Temporal lobe (tissue), 2 donors: ENCODE results near the genes SRP14, RPUSD2, C15orf62 and RHOV.

DNA sequence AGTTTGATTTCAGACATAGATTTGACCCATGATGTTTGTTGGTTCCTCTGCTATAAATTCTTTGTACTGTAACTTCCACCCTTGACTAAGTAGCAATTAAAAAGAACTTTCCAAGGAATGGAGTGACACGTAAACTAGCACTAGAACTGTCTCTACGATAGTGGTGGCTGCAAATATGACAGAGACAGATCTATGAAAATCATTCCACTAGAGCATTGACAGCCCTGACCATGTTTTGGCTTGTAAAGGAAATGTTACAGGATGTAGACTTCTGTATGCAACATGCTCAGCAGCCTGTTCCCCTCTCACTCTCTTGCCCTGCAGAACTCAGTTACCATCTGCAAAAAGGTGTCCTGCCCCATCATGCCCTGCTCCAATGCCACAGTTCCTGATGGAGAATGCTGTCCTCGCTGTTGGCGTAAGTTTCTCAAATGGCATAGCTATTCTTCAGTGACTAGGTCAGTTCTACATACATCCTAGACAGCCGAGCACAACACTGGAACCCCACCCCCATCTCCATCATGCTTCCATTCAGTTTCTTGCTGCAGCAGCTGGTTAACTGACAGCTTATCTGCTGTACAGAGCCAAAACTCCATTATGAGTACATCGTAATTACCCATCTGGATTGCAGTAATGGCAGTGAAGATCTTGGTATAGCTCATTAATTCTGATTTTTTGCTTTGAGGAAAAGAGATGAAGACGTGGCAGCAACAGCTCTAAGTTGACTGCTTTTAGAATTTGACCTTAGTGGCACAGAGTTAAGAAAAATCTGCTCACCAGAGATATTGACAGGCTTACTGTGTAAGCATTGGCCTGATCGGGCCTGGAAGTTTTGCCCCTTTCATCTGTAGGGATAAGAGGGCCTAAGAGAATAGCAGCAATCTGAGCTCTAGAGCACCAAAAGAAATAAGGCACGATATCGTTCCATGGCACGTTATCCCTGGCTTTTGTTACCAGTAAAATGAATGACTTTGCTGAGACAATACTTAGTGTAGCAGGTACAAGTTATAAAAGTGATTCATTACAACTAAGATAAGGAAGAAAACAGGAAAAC is 4.6 kb downstream of the THBS1 start:
- RAMPAGE, long total RNA, result no peak

DNA sequence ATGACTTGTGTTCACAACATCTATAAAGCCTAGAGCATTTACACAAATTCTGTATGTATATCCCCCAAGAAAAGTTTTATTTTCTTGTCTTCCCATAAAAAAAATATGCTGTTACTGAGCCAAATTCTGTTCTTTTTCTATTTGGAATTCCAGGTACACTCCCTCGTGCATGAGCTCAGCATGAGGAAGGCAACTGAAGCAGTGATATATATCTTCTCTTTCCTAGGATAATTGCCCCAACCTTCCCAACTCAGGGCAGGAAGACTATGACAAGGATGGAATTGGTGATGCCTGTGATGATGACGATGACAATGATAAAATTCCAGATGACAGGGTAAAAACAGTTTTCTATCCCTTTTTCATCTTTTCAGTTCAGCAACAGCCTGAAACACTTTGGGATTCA is 9.4 kb downstream of the THBS1 start:
- RAMPAGE, long total RNA, result no peak

DNA sequence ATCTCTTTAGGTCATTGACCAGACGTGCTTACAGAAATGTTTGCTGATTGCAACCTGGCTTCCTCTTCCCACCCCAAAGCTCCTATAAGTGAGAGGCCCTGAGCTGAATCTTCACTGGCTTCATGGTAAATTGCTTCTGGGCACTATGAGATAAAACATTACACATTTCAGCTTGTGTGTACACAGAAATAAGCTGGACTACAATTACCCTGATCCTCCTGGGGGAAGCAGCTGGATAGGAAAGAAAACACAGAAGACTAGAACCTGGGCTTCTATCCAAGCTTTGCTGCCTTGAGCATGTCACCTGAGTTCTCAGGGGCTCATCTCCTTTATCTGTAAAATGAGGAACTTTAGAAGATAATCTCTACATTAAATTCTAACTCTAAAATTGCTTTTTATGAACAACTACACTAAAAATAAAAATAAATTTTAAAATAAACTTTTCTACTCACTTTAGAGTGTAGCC is 40.3 kb downstream of the THBS1 start:
- RAMPAGE, long total RNA, result no peak

DNA sequence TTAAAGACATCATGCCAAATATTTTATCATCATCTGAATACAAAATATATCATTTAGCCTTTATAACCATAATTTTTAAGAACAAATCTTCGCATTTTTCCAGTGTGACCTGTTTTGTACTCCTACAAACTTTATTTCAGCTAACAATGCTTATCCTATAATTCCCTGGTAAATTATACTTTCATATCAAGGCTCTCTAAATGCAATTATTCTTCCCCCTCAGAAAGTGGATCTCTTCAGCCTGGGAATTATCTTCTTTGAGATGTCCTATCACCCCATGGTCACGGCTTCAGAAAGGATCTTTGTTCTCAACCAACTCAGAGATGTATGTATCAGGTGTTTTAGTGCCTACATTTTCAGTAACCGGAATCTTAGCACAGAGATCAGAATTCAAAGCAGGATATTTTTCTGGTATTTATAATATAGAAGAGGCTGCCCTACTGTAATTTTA is 42.2 kb downstream of the SRP14 start:
- RAMPAGE, long total RNA, result no peak

DNA sequence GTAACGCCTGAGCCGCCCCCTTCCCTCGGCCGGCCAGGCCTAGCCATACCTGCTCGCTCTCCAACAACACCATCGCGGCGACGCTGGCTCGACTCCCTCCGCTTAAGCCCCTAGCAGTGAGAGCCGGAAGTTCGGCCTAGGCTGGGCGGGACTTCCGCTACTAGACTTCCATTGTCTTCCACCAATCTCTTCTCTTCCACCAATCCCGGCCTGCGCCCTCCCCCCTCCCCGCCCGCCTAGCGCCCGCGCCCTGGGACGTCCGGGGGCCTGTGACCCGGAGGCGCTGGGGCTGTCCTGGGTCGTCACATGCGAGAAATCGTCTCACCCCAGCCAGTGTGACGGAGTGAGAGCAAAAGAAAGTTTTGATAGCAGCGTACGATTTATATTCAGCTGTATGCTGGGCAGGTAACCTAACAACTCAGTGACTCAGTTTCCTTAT is at the start of gene SRP14:
Gene SRP14, minus strand, starts transcription at position 138 of the 439 bp plus-strand sequence.
- RAMPAGE, long total RNA, result start-site peak on the minus strand centred at position 108 of the sequence, 65 bp wide, 3,070 and 2,446 reads in 2 replicates

DNA sequence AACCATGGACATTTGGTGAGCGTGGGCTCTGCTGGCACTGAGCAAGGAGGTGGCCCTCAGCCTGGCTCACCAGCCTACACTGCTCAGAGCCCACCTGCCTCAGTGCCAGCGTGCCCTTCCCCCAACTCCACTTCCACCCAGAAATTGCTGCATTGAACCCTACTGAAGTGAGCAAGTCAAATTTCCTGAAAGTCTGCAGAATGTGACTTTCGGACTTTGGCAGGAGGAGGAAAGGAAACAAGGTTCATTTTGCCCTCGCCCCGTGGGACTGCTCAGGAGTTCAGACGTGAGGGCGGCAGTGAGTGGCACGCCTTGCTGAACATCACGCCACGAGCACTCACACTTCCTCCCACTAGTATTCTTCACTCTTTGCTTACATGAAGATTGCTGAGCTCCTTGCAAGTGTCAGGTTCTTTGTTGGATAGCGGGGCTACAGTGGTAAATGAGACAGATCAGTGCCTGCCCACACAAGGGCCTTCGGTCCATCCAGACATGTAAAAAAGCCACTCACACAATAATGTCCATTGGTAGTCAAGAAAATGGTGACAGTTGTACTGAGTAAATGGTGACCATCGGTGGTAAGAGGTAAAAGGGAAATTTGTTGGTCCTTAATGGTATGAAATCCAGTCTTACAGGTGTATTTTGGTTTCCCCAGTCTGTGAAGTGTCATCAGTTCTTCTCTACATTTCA is 26.1 kb downstream of the BMF start:
- RAMPAGE, long total RNA, result no peak

- RAMPAGE, long total RNA, result no peak
These were observed 15.9 kb downstream of the BMF start for GRCh38 chr15:40092637-40093310.

DNA sequence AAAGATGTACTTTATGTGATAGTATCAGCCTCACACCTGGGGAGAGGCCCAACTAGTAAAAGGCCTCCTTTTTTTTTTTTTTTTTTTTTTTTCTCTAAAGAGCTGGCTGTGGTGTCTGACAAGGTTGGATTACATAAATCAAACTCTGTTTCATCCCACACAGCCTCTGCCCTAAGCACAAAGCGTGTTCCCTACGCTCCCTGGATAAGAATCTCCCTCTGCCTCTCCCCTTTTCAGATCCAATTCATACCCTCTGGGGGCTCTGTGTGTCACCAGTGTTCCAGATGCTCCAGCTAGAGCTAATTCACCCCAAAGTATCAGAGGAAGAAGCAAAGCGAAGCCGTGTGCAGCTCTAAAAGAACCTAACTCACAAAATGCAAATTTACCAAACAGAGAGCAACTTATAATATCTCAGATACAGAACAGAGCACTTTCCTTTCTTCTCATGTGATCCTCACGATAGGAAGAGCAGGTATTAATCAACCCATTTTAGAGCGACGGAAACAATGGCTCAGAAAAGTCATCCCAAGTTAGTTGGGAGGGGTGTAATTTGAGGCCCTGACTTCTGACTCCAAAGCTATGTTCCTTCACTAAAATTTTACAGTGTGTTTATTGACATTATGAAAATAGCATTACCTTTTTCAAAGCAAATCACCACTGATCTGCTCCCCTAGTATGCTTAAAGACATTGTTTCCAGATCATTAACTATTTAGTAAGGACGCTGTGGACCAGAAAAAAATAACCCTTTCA is 12.4 kb downstream of the BMF start:
- RAMPAGE, long total RNA, result no peak

- RAMPAGE, long total RNA, result no peak
These were observed 6.1 kb downstream of the CCDC9B start for GRCh38 chr15:40334447-40335251.

GRCh38 chr15:40406002-40406588 is 500 bp downstream of the IVD start:
- RAMPAGE, long total RNA, result no peak

GRCh38 chr15:40464409-40464962 is 6.3 kb upstream of the CHST14 start:
- RAMPAGE, long total RNA, result no peak

DNA sequence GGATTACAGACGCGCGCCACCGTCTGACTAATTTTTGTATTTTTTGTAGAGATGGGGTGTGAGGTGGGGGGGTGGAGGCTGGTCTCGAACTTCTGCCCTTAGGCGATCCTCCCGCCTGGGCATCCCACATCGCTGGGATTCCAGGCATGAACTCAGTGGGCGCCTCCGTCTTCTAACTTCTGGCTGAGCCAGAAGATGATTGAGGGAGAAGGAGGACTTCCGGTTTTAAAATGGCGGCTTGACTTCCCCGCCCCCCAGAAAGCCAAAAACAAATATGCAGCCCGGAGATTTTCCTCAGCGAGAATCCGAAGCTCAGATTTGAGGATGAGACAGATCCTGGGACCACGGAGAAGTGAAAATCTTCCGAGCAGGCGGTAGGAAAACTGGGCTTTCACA is 17.0 kb downstream of the CHST14 start:
- RAMPAGE, long total RNA, result no peak

DNA sequence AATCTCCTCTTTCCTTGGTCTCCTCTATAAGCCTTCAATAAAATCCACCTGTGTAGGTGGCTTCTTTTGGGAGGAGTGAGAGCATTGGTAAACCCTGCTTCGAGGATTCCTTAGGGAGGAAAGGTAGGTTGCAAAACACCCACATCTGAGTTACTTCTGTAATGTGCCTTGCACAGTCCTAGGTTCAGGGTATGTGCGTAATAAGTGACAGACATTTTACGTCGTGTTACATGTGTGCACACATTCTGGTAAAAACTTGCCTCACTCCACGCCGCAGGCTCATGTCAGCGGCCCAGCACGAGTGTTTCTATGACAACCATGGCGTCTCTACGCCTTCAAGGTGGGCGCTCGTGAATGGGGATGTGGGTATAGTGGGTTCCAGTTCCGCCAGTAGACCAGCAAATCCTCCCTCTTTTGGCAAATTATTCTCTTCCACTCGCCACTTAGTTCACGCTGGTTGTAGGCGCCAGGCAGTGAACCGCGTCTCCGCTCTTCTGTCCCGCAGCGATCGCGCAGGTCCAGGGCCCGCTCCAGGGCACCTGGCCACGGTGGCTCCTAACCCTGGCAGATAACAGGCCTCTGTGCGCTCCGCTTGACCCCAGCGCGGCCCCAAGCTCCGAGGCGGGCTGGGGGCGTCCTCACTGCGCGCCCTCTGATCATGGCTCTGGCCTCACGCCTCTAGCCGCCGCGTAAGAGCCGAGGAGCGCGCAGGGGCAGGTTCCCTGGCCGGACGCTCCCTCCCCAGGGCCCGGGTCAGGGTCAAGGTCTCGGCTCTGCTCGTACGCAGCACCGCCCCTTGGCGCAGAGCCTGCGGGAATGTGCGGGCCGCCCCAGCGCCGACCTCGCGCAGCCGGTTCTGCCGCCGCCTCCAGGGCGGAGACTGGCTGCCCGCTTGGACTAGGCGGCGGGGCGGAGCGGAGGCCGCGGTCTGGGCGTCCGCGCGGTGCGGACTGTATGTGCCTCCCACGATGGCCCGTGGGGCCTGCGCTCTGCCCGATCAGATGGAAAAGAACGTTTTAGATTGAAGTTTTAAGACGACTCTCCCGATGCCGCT is 40.5 kb downstream of the CHST14 start:
- RAMPAGE, long total RNA, result no peak

DNA sequence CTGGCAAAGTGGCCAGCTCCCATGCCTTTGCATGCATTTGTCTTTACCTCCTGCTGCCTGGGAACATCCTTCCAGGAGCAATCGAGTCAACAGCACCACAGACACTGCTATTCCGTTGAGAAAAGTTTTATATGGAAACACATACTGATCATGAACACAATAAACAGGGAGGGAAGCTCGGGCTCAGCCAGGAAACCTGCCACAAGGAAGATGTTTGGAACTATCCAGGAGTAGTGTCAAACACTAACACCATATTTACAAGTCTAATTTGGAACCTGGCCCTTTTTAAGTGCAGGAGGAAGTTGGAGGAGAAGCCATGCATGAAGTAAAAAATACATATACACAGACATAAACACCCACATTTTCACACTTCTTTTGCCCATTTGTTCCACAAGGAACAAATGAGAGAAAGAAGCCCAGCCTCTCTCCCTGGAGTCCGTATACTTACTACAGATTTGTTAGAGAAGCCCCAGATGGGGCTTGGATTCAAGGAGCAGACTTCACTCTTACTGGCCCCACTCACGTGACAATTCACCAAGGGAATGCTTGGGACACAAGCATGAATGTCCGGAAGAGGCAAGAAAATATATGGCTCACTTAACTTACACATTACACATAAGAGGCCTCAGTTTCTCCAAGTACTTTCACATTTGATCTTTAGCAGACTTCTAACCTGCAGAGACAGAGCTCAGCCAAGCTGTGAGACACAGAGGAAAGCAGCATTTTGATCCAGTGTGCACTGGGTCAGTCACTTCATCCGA is 11.7 kb downstream of the CCDC32 start:
- RAMPAGE, long total RNA, result no peak

DNA sequence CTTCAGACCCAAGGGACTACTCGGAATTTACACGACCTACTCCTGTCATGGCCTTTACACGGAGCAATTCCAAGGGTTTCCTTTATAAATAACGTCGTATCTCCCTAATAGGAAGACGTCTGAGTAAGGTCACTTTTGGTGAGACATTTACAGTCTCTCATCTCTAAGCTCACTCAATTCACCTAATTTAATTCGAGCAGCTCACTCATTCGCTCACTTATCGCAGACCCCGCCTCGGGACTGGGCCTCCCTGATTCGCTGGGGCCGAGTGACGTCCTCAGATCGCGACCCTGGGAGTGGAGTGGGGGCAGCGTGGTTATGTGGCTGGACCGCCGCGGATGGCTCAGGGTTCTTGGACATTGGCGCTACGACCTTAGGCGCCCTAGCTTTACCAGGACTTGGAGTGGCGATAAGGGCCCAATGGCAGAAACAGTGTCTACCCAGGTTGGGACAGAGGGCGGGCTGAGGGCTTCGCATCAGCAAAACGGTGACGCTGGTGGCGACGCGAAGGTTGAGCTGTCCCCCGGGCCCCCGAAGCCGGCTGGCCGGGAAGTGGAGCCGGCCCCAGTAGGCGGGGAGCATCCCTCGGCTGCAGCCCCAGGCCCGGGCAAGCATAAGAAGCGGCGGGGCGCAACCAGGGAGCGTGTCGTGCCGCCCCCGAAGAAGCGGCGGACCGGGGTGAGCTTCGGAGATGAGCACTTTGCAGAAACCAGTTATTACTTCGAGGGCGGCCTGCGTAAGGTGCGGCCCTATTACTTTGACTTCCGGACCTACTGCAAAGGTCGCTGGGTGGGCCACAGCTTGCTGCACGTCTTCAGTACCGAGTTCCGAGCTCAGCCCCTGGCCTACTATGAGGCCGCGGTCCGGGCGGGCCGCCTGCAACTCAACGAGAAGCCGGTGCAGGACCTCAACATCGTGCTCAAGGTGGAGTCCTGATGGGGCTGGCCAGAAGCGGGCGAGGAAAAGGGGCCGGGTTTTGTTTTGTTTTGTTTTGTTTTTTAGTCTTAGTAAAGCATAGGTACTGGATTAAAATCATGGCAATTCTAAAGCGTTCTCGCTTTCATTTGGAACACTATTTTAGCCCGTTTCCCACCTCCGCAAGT is at the start of gene RPUSD2:
Gene RPUSD2, plus strand, starts transcription at position 280 of the 1,103 bp plus-strand sequence.
- RAMPAGE, long total RNA, result start-site peak on the plus strand centred at position 304 of the sequence, 39 bp wide, 47 and 41 reads in 2 replicates

GRCh38 chr15:40769800-40770925 is at the start of gene C15orf62:
TSS of gene C15orf62 (plus strand) at chr15:40769980.
- RAMPAGE, long total RNA, result no peak

DNA sequence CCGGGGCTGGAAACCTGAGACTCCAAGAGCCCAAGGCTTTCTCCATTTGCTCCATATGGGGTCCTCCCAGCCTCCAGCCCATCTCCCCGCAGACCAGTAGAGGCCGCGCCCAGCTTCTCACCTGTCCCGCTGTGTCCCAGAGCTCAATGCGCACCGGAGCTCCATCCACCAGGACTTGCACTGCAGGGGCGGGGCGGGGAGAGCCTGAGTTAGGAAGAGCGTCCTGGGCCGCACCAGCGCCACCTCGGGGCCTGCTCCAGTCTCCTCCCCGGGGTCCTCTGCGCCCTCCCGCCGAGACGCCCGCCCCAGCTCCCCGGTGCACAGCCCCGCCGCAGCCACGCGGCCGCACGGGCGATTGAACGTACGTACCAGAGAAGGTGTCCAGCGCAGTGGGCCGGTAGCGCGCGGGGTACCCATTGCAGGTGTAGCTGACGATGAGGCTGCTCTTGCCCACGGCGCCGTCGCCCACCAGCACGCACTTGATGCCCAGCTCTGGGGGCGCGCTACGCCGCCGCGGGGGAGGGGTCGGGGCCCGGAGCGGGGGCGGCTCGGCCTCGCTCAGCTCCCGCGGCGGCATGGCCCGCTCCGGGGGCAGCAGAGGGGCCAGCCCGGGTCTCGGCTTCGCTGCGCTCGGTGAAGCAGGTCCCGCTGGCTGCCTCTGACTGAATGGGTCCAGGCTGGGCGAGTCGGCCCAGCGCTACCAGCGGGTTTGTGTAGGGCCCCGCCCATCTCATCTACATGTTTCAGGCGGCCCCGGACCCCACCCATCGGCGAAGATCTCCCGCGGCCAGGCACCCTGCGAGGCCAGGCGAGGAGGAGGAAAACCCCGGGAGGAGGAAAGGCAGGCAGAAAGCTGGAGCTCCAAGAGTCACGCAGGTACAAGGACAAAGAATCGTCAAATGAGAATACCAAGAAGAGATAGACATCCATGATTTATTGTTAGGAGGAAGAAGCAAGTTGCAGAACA is at the start of gene RHOV:
Gene RHOV, minus strand, starts transcription at position 672 of the 967 bp plus-strand sequence.
- RAMPAGE, long total RNA, result no peak

DNA sequence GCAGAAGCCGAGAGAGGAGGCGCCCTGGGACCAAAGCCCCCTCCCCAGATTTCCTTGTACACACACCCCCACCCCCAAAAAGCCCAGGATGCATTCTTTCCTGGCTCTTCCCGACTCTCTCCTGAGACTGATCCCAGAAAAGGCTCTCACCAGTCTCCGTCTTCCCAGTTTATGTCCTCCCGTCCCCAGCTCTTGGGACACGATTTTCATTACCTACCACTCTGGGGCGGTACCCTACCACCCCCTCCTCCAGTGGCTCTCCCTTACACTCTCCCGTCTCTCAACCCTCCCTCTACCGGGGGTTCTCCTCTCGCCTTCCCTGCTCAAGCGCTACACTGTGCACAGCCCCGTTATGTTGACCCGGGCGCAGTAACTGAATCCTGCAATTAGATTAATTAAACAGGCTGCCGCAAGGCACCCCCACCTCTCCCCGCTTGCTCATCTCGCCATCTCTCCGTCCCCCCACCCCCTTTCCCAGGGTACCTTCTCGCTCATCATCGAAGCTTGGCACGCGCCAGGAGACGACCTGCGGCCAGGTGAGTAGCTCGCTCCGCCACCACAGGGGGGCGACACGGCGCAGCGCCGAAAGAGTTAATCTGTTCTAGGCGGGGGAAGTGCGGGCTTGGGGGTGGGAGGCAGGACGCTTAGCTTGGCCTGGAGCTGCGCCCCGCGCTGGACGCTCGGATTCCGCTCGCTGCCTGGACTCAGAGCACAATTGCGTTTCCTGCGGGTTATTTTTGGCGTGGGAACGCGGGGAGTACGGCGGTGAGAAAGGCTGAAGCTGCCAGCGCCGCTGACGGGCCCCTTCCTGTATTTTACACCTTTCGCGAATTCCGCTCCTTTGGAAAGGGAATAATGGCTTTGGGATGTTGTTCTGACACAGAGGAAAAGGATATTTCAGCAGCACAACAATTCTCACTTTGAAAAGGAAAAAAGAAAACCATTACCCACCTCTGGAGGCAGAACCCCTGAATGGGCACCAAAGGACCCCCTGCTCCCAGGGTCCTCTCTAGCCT is 1.3 kb downstream of the DLL4 start:
- RAMPAGE, long total RNA, result no peak

GRCh38 chr15:40933115-40933441 is 3.9 kb downstream of the DLL4 start:
- RAMPAGE, long total RNA, result no peak

DNA sequence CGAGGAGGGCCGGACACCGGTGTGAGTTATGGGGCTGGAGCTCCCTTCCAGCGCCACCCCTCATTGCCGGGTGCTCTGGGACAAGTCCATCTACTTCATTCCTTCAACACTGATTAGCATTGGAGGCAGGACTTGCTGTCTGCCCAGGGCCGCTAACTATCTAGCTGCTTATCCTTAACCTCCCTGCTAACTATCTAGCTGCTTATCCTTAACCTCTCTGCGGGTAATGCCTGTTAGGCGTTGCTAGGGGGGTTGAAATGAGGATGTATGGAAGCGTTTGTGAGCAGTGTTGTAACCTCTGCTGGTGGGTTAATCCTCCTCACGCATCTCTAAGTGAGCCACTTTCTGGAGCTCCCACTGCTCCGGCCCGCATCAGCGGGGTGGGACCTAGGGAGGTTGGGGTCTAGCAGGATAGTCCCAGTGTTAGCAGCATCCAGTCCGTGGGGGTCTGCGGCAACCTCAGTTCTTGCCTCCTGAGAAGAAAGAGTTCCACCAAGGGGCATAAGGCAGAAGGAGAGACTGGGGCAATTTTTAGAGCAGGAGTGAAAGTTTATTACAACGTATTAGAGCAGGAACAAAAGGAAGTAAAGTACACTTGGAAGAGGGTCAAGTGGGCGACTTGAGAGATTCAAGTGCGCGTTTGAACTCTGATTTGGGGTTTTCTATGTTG is 10.8 kb upstream of the CHAC1 start:
- RAMPAGE, long total RNA, result no peak